ENCODE measurements around a stretch of chr1.

DNA sequence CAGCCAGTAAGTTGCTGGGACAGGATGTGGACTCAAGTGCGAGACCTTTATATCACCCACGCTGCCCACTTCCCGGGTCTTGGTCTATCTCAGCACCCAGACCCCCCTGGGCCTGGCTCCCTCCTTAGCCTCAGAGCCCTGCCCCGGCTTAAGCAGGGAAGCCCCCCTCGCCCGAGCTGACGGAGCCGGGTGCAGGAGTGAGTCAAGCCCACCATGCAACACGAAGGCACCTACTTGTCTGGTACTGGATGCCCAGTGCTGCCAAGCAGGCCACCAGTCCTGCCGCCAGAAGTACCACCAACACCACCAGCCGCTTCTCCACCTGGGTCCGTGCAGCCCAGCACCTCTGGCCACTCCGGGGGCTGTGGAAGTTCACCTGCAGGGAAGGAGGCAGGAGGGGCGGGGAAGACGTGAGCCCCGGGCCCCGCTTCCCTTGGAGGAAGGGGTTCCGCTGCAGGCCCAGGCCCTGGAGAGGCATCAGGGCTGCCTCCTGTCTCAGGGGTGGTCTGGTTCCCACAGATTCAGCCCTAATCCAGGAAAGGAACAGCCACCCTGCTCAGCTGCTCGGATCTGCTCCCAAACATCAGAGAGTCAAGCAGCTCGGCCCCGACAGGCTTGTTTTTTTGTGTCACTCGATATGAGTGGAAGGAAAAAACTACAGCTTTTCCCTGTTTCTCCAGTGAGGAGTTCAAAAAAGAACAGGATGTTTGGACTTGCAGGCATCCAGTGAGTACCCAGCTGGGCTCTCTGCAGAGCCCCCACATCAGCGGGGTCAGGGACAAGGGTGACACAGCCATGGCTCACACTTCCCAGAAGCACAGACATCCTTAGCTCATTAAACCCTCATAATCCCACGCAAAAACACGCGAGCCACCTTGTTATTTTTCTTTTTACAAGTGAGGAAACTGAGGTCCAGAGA is 11.0 kb downstream of the ECE1 start:
- RRBS = 93% methylated on average over 10 of the region's 26 CpGs

DNA sequence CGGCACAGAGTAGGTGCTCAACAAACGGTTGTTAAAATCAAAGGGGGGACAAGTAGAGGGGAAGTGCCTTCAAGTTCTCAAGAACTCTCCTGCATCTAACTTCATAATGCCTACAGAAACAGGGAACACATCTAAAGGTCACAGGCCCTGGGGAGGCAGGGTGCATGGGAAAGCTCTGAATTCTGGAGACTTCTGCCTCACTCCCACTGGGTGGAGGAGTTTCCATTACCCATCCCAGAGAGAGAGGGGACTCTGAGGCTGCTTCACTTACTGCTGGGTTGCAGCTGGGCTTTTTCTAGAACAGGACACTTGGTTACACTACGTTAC is 2.4 kb upstream of the ECE1 start:
- RRBS = no CpG with 5 or more reads among the region's 3 CpGs

DNA sequence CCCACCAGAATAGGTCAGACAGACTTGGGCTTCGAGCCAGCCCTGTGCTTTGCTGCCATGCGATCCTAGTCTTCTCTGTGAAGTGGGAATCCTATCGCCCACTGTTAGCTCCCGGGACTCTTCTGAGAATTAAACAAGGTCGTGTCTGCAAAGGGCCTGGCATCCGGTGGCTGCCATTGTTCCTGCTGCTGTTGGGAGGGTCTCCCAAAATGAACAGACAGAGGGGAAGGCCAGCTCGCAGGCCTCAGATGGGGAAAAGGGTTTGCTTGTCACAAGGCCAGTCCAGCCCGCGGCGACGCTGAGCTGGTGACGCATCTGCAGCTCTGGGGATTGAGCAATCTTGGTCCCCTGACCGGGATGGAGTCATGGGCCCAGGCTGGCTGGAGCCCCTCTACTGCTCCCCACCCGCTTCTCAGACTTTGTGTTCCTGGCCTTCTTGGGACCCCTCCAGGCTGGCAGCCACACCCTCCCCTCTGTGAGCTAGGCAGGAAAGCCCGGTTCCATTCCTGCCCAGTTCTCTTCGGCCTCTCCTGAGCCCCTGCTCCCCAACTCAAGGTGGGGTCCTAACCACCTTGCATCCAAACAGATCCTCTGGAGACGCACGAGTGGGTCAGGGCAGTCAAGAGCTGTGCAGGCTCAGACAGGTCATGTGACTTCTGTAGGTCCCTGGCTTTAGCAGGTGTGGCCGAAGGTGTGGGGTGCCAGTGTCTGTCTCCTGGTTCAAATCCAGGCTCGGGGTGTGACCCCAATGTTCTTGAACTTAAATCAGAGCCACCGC is 27.1 kb upstream of the ECE1 start:
- RRBS = no CpG with 5 or more reads among the region's 21 CpGs

- RRBS = no CpG with 5 or more reads among the region's 7 CpGs
Measured at GRCh38 chr1:21325235-21325617, 35.0 kb upstream of the ECE1 start.

- RRBS = no CpG with 5 or more reads among the region's 9 CpGs
Measured at GRCh38 chr1:21627070-21627423, 42.1 kb downstream of the RAP1GAP start.

- RRBS = no CpG with 5 or more reads among the region's 3 CpGs
Measured at GRCh38 chr1:21653563-21653880, 15.6 kb downstream of the RAP1GAP start.

DNA sequence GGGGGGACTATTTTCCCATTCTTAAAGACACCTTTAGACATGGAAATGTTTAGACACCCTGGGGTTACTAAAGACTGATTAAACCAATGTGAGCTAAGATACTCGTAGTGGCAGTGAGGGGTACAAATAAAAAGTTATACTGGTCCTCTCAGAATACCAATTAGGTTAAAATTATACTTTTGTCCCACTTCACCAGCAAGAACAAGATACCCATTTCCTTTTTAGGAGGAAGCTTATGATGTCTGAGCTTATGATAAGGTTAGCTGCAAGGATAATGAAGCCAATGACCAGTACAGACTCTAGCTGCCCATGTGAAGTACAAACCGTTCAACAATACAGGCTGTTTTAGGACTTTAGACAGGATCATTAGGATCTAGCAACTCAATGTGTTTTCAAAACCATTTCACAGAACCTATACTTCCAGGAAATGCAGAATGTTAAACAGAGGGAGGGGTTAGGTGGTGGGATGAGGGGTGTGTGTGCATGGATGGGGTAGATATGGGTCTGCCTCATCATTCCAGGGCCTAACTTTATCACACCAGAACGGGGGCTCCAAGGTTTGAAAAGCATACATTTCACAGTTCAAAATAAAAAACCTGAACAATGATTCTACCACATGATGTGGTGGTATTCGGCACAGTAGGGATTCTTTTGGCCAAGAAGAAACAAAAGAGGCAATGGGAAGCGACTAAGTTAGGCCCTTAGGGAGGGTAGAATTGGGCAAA is 18.5 kb upstream of the RAP1GAP start:
- RRBS = no CpG with 5 or more reads among the region's 5 CpGs

DNA sequence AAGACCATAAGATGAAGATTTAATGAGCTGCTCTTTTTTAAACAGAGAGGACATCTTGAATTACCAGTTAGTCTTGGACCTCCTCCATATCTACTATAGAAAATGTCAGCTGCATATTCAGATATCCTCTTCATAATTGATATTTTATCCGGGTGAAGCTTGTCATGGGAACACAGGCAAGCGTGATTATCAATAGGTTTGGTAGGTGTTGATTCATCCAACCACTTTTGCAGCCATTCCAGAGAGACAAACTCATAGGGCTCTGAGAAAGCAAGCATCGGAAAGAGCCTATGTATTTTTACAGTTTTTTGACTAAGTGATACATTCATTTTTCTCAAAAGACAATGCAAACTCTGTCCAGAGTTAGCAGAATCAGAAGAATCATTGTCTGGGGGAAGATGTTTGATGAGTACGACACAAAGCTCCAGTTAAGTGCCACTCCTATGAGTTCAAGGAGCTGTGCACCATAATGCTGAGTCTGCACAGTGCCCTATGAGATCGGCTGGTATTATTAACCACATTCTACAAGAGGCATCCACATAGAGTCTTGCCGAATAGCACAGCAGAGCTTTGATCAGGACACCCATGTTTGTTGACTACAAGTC is 54.8 kb upstream of the RAP1GAP start:
- RRBS = no CpG with 5 or more reads among the region's 6 CpGs

DNA sequence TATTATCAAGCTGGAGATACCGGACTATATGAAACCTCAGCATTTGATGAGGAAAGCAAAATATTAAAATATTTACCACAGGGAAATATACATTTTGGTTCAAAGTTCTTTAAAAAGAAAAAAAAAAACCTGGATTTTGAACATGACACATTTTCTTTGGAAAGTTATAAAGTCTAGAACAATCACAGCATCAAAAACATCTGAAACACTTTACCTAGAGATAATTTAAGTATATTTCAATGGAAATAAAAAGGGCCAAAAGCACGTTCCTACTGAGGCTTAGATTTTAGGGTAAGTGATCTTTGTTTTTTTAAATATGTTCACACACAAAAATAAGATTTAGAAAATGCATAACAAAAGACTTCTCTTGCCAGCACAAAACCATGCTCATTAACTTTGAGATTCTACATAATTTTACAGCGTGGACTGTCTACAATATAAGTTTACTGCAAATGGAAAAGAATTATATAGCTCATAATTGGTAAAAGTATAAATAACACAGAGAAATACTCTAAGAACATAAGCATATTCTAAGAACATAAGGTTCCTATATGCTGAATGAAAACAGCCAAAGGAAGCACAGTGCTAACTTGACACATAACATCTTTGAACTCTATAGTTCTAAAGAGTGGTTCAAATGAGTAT is 56.0 kb downstream of the USP48 start:
- RRBS = no CpG with 5 or more reads among the region's 3 CpGs

GRCh38 chr1:21783366-21784517 is 793 bp upstream of the USP48 start:
- RRBS = 0% methylated on average over 6 of the region's 48 CpGs

DNA sequence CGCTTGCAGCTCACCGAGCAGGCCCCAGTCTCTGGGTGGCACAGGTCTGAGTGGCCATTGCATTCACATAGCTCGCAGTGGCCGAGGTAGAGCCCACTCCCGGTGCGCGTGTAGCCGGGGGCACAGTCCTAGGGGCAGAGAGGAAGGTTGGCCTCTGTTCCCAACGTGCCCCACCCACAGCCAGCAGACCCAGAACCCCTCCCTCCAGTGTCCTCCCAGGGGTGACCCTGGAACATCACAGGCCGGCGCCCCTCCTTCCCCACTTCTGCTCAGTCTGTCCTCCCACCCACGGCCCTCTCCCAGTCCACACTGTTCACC is 52.0 kb downstream of the LDLRAD2 start:
- RRBS = no CpG with 5 or more reads among the region's 12 CpGs

GRCh38 chr1:21909490-21910492 is 27.3 kb downstream of the HSPG2 start:
- RRBS = no CpG with 5 or more reads among the region's 10 CpGs

DNA sequence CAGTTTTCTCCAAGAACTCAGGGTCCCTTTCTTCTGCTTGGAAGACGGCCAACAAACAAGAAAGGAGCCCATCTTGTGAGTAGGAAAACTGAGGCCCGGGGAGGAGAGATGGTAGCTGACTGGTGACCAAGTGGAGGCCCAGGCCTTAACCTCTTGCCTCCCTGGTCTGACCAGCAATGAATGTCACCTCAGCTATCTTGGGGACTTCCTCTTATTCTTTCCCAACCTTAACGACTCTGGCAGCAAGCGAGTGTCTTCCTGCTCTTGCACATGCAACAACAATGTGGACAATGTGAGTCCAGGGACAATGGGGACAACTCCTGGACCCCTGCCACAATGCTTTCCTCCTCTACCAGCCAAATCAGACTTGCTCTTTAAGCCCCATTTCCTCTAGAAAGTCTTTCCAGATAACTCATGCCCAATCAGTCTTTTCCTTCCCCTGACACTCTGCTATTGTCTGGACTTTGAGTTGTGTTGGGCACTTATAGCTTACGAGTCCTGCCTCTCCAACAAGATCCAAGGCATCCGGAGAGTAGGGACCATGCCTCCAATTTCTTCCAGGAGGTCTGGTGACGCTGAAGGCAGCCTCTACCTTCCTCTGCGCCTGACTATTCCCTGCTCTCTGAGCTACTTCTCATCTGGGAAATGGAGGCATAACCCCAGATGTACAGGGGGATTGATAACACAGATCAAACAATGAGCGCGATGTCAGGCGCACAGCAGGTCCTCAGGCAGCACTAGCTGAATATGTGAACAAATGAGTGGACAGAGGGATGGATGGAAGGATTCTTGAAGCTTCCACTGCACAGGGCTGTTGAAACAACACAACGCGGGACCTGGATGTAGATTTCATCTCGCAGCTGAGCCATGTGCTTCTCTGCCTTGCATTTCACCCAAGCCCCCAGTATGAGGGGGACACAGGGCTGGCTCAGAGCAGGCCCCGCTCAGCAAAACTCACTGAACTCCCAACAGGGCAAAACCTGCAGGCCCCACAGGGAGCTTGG is 12.3 kb downstream of the HSPG2 start:
- RRBS = no CpG with 5 or more reads among the region's 15 CpGs

- RRBS = 0% methylated on average over 1 of the region's 28 CpGs
Measured at GRCh38 chr1:22025328-22025735, 23.9 kb downstream of the CELA3A start.

GRCh38 chr1:22077831-22078116 is 25.3 kb downstream of the CDC42 start:
- RRBS = no CpG with 5 or more reads among the region's 5 CpGs

- RRBS = no CpG with 5 or more reads among the region's 5 CpGs
Measured at GRCh38 chr1:22093073-22094113, 40.9 kb downstream of the CDC42 start.

- RRBS = no CpG with 5 or more reads among the region's 2 CpGs
Measured at GRCh38 chr1:22105561-22105981, 37.3 kb downstream of the WNT4 start.

DNA sequence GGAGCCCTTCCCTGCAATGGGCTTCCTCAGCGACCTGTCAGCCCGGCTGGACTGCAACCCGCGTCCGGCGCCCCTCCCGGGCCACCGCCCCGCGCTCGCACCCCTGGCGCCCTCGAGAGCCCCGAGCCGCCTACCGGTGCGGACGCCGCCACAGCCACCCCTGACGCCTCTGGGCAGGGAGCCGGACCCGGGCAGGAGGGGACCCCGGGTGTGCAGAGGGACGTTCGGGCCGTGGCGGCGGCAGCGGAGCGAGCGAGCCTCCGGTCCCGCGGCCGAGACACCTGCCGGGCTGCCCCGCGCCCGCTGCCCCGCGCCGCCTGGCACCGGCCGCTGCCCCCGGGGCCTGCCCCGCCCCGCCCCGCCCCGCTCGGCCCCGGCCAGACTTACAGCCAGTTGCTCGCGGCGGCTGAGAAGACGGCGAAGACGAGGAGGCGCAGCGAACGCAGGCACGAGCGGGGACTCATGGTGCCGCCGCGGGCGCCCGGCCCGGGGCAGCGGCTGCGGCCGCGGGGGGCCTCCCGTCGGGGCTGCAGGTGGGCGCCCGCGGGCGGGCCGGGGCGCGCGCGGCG is 354 bp downstream of the WNT4 start:
- RRBS = 5% methylated on average over 59 of the region's 84 CpGs

- RRBS = no CpG with 5 or more reads among the region's 14 CpGs
Measured at GRCh38 chr1:22375430-22376173, 76.0 kb upstream of the ZBTB40 start.